ENCODE measurements around the genes STX19, OR5AC2, OR5H14 and LNP1.

DNA sequence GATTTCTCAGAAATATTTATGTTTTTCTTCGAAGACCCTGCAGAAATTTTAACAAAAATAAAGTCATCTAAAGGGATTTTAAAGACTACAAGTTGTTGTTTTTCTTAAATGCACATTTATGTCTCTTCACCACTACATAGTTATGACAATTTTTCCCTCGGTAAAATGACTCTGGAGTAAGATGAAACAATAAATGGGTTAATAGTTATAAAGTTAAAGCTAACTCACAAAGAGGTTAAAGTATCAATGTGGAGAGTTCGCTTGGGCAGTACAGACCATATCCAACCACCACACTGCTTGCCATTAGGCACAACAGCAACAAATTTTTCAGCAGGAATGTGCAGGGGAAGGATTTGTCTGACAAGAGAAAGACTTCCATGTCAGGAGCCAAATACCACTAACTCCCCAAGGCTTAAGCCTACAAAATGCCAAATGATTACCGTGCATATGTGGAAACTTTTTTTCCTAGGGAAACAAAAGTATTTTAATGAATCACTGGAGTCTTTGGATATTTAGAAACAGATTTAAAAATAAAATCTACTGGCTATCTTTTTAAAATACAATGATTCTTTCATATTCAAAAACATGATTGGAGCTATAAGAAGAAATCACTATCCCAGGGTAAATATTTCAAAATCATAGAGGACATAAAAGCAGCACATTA is 8.1 kb downstream of the VGLL3 start:
- PRO-cap: no peak

GRCh38 chr3:86993742-86994079 is 2.8 kb upstream of the VGLL3 start:
- PRO-cap: no peak

GRCh38 chr3:87271299-87271759 is 5.1 kb downstream of the POU1F1 start:
- PRO-cap: no peak

DNA sequence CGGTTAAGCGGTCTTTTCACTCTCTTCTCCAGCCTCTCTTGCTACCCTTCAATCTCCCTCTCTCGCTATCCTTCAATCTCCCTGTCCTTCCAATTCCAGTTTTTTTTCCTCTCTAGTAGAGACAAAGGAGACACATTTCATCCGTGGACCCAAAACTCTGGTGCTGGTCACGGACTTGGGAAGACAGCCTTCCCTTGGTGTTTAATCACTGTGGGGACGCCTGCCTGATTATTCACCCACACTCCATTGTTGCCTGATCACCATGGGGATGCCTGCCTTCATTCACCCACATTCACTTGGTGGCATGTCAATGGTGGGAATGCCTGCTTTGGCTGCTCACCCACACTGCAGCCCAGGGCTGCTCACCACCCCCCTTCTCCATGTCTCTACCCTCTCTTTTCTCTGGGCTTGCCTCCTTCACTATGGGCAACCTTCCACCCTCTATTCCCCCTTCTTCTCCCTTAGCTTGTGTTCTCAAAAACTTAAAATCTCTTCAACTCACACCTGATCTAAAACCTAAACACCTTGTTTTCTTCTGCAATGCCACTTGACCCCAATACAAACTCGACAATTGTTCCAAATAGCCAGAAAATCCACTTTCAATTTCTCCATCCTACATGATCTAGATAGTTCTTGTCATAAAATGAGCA is 35.0 kb downstream of the PROS1 start:
- PRO-cap: no peak

DNA sequence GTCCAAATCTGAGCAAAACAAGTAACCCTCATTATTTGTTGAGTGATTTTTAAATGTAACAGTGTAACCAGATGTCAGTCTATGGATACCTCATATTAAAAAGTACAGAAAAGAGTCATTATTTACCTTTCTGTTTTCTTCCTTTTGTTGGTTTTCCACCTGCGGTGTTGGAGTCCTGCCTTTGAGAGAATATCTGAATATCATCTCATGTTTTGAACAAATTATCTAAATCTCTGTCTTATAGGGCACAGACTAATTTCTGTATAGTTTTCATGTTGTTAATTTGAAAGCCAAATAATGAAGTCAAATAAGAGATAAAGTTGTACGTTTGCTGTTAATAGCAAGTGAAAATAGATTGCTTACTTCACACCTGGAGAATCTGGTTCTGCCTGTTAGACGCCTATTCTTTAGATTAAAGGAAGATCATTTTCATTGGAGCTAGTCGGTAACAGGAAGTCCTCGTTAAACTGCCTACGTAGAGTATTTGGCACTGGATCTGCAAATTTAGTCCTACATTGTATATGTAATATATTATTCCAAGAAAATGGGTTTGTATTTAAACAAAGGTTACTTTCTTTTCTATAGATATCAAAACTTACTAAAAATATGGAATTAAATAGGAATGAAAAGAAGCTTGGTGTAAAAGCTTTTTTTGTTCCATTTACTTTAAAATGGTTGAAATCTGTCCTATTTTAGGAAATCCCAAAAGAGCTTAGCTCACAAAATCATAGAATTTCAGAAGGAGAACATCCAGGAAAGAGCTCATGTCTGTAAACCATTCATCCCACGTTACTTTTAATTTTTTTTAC is at the start of gene STX19:
Gene STX19, minus strand, starts transcription at position 357 of the 809 bp plus-strand sequence.
- PRO-cap: bidirectional peak, plus-strand start at position 465 of the sequence, minus-strand start at position 381 of the sequence

- PRO-cap: no peak
These were observed 490.9 kb upstream of the EPHA6 start for GRCh38 chr3:96323559-96323924.

DNA sequence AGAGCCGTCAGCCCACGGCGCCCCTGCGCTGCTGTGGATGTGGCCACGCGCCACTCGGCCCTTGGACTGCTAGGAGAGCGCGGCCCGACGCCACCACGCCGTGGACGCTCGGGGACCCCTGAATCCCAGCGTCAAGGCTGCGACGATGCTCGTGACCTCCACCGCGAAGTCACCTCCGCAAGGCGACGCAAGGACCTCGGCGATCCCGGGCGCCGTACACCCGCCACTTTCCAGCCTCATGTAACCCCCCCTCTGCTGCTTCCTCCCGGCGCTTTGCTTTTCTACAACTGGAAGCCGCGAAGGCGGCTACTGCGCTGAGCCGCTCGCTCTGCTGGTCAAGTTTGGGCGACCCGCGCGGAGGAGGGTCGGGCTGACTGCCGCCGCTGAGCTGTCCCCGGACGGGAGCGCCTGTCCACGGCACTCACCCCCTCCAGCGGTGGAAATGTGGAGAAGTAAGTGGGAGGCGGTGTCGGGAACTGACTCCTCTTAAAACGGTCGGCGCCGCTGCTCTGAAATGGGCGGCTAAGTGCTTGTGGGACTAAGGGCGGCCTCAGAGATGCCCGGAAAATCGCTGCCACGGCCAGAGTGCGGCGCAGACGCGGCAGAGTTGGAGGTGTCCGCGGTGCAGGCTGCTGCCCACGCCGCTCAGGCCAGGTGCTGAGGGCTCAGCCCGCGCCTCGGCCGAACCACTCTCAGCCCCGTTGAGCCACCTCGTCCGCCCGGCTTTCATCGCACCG is 616 bp upstream of the EPHA6 start:
- PRO-cap: no peak

- PRO-cap: no peak
These were observed at the start of gene OR5AC2 for GRCh38 chr3:98086952-98087226. Gene OR5AC2 (plus strand): TSS chr3:98087173.

DNA sequence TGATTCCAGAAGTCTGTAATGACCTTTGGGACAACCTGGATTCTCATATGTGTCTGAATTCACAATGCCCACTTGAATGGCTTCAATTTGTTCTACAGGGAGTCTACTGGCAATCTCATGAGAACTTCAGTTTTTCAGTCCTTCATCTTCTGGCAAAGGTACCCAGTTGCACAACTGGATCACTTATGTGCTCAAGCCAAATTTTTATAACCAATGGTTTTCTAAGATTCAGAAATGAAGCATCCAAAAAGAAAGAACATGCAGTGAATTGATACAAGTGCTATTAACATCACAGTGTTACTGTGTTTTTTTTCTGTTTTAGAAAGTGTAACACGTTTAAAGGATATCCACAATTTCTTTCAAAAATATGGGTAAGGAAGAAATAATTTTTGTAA is at the start of gene OR5H14:
Gene OR5H14, plus strand, starts transcription at position 296 of the 395 bp plus-strand sequence.
- PRO-cap: no peak

DNA sequence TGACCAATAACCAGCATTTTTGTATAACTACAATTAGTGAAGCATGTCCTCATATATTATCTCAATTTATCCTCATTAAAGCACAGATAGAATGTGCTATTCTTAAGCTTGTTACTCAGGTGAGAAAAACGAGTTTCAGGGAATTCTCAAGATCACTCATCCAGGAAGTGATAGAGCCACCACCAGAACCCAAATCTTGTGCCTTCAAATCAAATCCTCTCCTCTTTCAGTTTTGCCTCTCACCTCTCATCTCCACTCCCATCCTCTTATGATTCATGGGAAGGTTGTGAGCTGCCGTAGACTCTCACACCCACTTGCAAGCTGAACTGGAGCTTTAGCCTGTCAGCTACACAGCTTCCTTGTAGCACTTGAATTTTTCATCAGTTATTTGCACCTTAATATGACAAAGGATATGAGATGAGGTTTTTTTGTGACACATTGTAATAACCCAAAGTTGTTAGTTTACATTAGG is 25.5 kb downstream of the GPR15 start:
- PRO-cap: bidirectional peak, plus-strand start at position 313 of the sequence, minus-strand start at position 268 of the sequence

GRCh38 chr3:98799069-98799821 is 36.1 kb downstream of the ST3GAL6 start:
- PRO-cap: no peak

DNA sequence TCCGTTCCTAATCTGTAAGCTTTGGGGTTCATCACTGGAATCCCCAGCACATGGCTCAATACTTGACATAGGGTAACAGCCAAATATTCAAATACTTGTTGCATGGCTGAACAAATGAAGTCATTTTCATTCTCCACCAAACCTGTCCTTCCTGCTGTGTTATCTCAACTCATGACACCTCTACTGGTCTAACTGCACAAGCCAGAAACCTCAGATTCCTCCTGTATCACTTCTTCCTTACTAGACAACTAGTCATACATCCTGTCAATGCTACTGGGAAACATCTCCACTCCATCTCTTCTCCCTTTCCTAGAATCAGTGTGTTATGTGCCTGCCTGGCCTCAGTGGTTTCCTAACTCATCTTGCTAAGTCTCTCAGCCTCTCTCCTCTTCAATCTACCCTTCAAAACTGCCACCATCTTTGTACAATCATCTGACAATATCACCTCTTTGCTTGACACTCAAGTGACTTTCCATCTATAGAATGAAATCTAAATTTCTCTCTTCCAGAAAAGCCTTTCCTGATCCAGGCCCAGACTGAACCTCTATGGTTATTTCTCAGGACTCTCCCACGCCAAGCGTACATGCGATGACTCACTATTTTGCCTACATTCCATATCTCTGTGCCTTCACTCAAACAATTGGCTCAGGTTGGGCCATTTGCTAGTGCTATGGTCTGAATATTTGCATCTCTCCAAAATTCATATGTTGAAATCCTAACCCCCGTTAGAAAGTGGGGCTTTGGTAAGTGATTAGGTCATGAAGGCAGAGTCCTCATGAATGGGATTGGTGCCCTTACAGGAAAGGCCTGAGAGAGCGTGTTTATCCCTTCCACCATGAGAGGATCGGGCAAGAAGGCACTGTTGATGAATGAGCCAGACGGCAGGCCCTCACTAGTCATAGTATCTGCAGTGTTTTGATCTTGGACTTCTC is 43.7 kb downstream of the ST3GAL6 start:
- PRO-cap: no peak

DNA sequence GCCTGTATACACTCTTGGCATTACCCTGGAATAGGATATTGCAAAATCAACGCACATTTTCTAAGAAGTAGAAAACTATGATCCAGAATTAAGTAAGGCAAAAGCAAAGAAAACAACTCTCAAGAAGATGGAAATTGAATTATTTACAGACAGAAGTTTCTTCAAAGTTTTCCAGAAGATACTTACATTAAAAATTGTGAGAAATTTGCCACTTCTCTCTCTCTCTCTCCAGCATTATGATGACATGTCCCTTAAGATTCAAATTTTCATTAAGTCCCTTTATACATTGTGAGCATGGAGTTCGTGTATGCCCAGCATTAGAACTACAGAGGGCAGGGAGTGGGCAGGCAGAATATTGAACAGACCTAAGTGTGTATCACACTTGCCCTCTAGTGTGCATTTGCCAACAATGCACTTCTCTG is 28.5 kb upstream of the CMSS1 start:
- PRO-cap: no peak

DNA sequence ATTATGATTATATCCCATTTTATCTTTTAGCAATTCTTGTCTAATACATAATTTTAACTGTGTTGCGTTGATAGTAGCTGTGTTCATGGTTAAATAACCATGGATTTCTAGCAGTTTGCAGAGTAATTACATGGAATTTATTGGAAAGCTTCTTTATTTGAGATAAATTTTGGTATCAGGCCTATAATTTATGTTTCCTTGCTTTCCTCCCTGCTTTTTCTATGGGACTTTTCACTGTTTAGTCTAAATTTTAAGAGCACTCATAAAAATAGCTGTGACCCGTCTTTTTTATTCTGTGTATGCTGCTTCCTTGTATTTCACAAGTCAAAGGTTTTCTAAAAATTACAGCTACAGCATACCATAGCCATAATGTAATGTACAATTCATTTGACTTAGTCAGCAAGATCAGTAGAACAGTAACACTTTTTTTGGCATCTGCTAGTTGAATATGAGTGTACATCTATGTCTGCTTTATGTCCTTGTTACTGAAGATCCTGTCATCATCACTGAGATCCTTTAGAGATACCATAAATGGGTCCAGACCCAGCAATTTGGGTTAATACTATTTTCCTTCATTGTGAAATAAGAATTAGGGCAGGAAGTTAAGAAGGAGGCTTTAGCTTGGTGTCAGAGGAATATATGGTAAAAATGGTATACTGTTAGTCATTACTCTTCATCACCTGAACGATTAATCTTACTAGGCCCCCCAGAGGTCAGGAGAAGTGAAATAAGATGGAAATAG is 42.1 kb downstream of the CMSS1 start:
- PRO-cap: no peak

DNA sequence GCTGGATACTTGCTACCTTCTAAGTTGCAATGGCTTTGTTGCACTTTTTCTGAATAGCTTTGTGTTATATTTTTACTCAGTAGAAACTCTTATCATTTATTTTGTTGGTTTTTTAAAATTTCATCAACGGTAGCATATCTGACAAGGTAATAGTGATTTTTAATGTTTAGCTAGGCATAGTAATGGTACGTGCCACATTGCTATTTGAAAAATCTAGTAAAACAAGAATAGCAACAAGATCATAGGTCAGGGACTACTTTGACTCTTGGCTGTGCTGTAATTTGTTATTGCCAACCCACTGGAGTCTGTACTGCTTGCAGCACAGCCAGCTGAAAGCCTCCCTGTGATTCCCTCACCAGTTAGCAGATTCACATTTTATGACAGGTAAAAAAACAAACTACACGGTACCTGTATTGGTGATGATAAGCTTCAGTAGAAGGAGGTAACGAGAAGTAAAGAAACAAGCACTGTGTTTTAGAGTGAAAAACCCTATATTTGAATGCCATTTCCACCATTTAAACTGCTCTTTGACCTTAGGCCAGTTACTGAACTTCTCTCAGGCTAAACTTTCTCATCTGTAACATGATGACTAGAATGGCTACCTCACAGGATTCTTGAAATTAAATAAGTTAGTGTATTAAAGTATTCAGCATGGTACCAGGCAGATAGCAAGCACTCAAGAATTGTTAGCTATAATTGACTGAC is 16.3 kb downstream of the FILIP1L start:
- PRO-cap: no peak

DNA sequence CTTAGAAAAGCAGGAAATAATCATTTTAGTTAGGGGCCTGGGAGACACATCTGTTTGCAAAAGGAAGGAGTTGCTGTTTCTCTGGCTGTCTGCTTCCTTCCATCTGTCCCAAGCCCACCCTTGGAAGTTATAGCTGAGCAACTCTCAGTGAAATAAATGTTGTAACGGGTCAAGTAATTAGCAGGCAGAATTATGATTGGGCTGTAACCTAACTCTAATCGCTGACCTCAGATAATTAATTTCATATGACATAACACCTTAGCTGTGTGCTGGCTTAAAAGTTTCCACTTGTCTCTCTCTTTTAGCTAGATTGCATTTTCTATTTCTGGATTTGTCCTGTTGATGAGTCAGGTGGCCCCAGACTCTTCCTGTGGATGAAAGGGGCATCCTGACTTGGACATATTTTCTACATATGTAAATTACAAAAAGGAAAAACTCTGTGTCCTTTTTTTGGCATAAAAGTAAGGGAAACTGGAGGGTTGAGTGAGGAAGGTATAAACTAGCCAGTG is 11.1 kb upstream of the FILIP1L start:
- PRO-cap: no peak

GRCh38 chr3:100262758-100263365 is 2.1 kb downstream of the TBC1D23 start:
- PRO-cap: no peak

GRCh38 chr3:100401310-100401661 is at the start of gene LNP1:
Gene LNP1 (plus strand): TSS chr3:100401539.
- PRO-cap: bidirectional peak, plus-strand start at chr3:100401539, minus-strand start at chr3:100401449

- PRO-cap: no peak
These were observed 2.1 kb downstream of the LNP1 start for GRCh38 chr3:100403374-100403822.

DNA sequence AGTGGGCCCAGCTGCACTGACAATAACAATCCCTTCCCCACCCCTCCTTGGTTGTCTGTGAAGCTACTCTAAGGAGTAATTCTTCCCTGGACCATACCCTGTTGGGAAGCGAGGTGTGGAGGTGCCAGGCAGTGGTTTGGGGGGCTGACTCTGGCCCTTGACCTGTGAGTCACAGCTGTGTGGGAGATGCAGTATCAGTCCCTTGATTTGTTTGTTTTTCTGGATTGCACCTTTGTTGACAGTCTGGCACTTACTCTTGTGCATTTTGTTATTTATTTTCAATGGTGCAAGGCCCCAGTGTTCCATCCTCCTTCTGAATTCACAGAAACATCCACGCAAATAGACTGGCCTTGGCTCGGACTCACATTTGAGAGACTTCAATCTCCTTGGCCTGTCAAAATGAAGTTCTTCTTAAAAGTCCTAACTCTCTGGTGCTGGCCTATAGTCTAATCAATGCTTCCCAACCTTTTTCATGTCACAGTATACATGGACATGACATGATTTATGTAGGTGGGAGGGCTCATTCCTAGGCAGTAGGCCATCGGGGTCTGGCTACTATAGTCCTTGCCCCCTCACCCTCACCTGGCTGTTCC is 29.8 kb downstream of the TMEM45A start:
- PRO-cap: no peak

Measured in mucosa of descending colon (tissue), 1 donor.